Metastatic Breast Carcinoma in the Brain (tissue), 10 donors: ENCODE measurements around a stretch of chr5.

DNA sequence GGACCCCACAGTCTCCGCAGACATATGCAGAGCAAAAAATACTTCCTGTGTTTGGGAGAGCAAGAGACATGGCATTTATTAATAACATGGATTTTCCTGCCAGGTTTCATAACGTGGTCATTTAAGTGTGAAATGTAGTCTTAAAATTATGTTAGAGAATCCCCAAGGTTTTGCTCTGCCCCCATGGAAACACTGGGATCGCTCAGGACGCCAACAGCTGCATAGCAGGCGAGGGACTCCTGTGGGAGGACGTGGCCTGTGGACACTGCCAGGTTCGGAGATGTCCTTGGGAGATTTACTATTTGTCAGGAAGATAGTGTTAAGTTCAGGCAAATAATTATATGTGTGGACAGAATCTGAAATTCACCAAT lies 929 bp downstream of the BTNL9 start:
- PRO-cap, 10 experiments = no peak in any of the 10 experiments

- PRO-cap, 10 experiments = peak in 1 of 10 experiments; most common plus-strand start chr5:181053867 (in 1); most common minus-strand start chr5:181053727 (in 1)
Measured at GRCh38 chr5:181053641-181054404, 13.8 kb downstream of the BTNL9 start.

DNA sequence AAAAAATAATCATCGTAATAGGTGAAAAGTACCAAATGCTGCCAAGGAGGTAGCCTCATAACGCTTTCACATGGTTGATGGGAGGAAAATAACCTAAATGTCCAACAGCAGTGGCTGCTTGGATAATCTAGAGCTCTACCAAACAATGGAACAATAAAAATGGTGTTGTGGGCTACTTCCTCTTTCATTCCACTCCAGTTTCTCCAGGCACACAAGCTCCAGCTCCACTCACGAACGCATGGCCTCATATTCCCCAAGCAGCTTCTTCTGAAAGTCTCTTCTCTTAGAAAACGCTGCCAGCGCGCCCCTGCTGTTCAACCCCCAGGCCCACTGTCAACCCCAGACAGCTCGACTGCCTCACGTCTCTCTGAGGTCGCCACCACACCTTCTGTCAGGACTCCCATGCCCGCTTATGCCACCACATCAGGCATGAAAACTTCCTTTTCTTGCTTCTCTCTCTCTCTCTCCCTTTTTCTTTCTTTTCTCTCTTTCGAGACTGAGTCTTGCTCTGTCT lies 16.1 kb downstream of the OR2V2 start:
- PRO-cap, 10 experiments = no peak in any of the 10 experiments

- PRO-cap, 10 experiments = peak in 1 of 10 experiments; most common plus-strand start chr5:181204274 (in 1)
Measured at GRCh38 chr5:181203794-181204553, 1.0 kb downstream of the TRIM7 start.

- PRO-cap, 10 experiments = peak in 1 of 10 experiments; most common minus-strand start chr5:181233761 (in 1)
Measured at GRCh38 chr5:181233318-181233919, 10.3 kb downstream of the RACK1 start.

DNA sequence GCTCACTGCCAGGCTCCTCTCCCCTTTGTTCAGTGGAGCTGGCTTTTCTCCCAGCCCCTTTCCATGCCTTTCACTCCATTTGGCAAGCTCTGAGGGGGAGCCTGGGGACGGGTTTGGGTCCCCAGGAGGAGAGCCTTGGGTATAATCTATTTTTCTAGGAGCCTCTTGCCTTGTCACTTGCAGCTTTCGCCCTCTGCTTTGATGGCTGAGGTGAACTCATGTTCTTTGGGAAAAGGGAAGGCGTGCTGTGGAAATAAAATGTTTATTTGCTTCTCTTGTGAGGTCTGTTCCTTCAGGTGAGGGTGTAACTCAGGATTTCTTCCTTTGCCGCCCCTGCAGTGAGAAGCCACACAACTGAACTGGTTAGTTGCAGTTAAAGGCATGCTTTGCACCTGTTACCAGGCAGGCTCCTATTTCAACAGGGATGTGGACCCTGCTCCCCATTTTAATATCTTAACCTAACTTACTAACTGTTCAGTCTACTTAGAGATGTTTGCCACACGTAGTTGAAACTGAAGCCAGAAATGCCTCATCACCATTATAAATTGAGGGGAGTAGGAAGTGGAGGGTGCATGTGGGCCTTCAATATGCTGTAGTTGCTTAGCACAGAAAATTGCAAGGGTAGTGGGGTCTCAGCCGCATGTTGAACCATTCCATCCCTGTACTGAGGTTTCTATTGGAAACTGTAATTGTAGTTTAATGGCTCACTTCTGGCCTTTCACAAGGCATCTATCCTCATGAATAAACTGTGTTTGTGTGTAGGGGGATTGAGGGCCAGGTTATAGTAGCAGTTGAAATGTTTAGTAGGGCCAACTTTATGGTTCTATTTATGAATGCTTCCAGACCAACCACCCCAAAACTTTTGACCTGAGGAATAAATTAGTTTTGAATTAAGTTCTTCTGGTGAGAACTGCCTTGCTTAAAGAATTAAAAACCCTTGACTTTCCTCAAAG lies 7.9 kb downstream of the RACK1 start:
- PRO-cap, 10 experiments = peak in 2 of 10 experiments; most common minus-strand start position 74 of the sequence (in 1)

DNA sequence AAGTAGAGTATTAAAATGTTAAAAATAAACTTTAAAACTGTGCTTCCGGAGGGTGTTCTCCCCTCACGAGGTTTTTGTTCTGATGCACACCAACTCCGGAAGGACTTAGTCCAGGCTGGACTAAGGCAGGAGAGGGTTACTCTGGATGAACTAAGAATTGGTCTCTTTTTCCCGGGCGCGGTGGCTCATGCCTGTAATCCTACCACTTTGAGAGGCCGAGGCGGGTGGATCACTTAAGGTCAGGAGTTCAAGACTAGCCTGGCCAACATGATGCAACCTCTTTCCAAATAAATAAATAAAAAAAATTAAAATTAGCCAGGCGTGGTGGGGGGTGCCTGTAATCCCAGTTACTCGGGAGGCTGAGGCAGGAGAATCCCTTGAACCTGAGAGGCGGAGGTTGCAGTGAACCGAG lies 623 bp upstream of the RACK1 start:
- PRO-cap, 10 experiments = peak in 6 of 10 experiments; most common plus-strand start position 166 of the sequence (in 3); most common minus-strand start position 107 of the sequence (in 1)

DNA sequence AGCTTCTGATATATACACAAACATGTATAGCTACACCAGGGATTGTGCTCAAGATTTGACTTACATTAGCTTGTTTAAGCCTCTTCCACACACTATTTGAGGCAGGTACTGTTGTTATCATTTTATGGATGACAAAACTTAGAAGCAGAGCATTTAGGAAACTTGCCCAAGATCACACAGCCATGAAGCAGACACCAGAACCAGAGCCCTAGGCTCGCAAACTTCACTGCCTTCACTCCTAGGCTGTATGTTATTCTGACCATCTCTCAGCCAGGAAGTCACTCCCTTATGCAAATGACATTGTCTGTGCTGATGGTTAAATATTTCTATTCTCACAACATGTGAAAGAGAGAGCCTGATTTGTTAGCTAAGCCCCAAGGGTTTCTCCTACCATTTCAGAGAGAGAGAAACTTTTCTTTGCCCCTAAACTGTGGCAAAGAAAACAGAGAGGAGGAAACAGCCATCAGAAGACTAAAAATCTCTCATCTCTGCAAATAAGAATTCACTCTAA lies 26.4 kb upstream of the TRIM52 start:
- PRO-cap, 10 experiments = no peak in any of the 10 experiments